Glomerular endothelial cell (primary cell): ENCODE measurements around a stretch of chr5.

DNA sequence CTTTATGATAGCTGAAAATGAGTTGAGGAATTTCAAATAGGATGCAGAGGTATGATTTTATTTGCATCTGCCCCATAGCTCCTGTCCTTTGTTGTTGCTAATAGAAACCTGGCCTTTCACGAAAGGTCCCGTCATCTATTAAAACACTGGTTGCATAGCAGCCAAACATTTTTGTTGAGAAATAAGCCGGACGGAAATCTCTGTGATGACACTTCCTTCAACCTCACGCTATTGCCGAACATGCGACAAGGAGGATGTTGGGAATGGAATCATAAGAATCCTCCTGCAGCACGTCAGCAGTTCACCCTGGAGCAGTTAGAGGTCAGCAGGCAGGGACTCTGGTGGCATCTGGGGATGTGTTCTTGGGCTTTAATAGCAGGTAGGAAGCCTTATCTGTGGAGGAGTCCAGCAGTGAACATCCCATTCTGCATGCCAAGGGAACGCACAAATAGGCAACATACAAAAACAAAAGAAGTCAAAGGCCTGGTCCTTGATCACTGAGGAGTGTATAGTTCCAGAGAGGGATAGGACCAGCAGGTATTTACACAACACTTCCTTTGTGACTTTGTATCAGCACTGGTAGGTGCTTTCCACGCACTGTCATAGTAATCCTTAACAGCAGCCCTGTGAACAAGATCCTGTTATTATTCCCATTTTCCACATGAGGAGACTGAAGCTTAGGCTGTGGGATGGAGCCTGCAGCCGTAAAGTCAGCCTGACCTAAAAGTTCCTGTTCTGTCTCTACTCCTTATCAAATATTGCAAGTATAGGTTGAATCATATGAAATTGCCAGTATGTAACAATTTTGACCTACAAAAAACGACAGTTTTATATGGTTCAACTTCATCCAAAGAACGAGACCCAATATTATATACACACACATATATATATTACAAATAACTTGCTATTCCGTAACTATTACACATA is 33.5 kb downstream of the ARHGAP26 start:
- RAMPAGE, long total RNA: no peak

- RAMPAGE, long total RNA: no peak
Observed at GRCh38 chr5:142840359-142841015, 70.3 kb downstream of the ARHGAP26 start.

DNA sequence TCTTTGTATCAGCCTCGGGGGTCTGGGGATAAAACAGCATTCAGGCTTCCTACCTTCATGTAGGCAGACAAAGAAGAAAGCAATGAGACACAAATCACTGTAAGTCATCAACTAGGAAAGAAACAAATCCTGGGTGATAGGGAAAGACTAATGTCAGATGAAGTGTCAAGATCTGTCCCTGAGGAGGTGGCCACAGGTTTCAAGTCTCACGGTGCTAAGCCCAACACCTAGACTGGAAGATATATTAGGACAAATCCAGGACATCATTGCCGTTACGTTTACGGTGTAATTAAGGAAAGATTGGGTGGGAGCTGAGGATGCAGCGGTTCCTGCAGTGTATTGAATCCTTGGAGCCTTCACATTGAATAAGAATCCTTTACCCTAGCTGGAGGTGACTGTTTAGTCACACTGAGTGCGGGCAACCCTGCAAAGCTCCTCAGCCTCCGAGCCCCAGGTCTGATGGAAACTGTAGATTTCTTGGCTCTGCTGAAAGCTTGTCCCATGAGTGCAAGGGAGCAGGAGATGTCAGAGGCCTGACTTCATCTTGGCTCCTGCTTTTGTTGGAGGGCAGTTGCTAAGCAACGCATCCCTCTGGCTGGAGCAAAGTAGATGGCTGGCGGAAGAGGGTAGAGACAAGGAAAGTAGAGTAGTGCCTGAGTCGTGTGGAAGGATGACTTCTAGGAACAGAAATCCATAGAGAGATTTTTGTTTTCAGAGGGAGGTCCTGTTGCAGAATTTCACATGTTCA is 71.1 kb downstream of the ARHGAP26 start:
- RAMPAGE, long total RNA: no peak

DNA sequence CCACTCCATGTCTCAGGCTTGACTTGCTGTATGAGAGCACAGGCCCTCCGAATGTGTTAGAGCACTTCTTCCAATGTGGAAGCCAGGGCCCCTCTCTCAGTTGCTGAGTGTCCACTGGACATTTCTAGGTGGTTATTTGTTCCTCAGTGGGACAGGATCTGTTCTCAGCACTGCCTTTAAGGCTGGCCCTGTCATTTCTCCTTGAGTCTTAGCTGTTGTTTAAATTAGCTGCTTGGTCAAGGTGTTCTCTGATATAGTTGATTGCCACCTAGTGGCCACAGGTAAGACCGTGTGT is 96.7 kb downstream of the ARHGAP26 start:
- RAMPAGE, long total RNA: no peak

GRCh38 chr5:142869808-142870306 is 99.7 kb downstream of the ARHGAP26 start:
- RAMPAGE, long total RNA: no peak

DNA sequence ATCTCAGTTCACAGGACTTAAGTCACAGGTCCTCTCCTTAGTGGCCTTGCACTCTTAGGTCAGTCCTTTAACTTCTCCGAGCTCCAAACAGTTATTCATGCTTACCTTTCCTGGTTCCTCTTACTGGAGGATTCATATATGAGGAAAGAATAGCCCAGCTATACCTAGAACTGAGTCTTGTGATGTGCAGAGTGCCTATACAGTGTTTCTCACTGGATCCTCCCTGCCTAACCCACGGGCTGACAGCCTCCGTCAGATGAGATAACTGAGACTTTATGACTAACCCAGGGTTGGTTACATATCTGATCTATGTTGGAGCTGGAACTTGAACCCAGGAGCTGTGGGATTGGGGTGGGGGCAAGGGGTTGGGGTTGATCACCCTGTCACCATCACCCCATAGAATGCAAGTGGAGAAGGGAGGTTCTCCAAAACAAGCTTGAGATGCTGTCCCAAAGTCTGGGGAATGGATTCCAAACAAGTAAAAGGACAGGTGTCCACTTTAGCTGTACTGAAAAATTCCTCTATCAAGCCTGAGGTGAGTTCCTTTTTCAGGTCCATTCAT is 100.4 kb downstream of the ARHGAP26 start:
- RAMPAGE, long total RNA: no peak

GRCh38 chr5:142882889-142883501 is 112.8 kb downstream of the ARHGAP26 start:
- RAMPAGE, long total RNA: no peak

GRCh38 chr5:142912917-142913726 is 142.9 kb downstream of the ARHGAP26 start:
- RAMPAGE, long total RNA: no peak

DNA sequence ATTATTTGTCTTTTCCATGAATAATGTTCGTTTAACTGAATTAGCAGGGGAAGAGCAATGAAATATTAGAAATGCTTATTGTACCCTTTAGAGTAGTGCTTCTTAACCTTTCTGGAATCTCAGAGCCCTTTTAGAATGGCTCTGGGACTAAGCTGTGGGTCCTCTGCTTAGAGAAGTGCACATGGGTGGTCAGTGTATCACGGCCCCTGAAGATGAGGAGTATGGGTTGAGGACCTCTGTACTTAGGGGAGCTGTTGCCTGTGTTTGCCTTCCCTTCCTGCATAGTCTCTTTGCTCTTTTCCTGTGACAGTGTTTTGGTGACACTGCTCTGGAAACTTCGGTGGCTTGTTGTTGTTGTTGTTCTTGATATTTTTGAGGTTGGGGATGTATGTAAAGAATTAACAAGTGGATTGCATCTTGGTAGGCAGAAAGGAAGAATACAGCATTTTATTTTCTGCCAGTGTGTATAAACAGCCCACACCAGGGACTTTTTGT is 199.4 kb downstream of the ARHGAP26 start:
- RAMPAGE, long total RNA: no peak

GRCh38 chr5:143025390-143025860 is 255.2 kb downstream of the ARHGAP26 start:
- RAMPAGE, long total RNA: no peak

DNA sequence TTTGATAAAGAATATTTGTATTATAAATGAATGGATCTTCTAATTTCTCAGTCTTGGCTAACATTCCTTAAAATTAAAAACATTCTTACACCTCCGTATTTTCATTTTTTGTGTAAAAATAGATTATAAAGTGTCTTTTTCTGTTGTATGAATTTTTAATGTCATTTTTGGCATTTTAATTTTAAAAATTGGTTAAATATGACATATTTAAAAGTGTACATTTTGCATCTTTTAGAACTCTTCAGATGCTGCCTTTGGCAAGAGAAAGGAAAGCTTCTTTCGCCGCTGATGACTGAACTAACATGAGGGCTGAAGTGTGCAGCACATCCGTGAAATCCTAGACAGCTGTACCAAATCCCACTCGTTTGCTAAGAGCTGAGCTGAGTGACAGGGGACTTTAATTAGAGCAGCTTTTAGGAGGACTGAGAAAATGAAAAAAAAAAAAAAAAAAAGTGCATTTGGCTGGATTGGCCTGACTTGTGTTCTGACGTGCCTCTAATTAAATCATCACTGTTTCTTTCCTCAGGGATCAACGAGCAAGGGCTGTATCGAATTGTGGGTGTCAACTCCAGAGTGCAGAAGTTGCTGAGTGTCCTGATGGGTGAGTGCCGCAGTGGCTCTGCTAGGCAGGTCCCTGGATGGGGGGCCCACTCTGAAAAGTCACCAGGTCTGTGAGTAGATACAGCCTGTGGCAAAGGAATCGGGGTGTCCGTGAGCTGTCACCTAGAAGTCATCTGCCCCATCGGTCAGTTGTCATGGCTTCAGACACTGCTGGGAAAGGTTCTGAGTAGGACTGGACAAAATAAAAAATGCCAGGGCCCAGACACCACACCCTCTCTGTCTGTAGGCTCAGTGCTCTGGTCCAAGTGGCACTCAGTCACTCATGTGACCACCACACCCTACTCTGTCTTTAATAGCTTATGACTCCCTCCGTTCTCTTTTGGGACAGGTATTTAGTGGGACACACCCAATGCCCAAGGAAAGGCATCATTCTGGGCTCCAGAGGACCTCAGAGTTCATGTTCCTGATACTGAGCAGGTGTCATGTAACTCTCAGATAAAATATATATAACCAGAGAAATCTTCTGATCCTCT is 271.5 kb downstream of the ARHGAP26 start:
- RAMPAGE, long total RNA: no peak

DNA sequence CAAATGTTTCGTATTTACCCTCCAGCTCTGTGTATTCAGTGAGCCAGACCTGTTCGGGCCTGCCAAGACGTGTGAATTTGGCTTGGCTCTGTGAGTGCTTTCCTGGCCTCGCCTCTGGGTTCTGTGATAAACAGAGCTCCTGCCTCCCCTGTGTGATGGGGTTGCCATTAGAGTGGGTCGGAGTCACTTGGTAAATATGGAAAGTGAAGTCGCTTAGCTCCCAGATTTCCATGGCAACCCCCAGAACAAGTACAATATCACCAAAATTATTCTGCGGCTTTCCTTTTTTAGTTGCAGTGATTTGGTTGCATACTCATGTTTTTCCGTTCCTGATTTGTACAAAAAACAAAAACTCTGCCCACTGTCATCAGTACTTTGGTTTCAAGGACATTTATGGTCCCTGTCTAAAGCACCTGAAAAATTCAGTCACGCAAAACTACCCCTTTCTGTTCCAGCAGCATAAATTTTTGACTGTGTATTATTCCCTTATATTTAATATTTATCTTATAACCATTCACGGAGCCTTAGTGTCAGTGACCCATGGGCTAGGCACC is 260.2 kb downstream of the NR3C1 start:
- RAMPAGE, long total RNA: no peak

GRCh38 chr5:143213789-143214207 is 189.7 kb downstream of the NR3C1 start:
- RAMPAGE, long total RNA: no peak

DNA sequence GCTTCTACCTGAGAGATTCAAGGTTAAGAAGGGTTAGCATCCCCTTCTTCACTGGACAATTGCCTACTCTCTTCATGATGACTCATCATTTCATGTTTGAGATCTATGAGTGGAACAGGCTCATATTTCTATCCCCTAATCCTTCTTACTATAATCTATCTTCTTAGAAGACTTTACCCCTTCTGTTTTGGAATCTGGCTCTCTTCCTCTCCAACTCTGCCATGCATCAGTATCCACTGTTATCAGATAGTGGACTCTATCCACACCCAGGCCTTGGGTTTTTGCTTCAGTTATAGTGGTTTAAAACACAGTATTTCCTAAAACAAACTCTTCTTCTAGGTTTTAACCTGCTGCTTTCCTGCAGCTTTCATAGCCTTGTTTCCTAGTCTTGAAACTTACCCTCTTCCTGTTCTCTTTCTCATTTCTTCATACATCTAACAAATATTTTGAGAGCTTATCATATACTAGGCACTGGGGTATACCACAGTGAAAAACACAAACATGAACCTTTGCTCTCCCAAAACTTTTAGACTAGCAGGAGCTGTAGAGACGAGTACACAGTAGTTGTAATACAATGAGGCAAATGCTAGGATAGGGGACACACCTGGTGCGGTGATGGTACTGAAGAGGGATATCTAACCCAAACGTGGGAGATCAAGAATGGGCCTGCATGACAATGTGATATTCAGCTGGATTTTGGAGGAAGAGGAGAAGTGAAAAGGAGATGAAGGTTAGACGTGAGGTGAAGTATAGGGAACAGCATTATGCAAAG is 54.0 kb downstream of the NR3C1 start:
- RAMPAGE, long total RNA: no peak

DNA sequence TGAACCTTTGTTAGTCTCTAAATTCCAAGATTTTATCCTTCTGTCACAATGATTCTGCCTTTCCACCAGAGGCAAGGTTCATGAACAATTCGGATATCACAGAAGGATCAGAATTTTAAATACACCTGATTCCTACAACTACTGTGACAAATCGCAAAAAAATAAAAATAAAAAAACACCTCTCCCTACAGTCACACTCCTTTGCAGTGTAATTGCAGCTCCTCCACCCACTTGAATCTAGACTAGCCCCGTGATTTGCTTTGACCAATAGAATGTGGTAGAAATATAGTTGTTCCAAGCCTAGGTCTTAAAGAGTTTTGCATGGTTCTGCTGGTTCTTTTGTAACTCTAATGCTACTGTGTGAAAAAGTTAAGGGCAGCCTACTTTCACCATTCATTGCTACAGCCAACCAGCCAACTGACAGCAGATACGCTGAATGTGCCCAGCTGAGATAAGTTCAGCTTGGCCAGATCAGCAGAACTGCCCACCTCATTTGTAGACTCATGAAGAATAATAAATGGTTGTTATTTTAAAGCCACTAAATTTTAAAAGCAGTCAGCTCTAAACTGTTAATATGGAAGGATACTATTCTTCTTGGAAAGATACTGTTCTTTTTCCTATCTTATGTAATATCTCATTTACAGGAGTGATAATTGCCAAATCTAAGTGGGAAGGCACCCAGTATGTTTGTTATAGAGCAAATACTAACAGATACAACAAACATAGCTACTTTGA is 23.9 kb downstream of the NR3C1 start:
- RAMPAGE, long total RNA: no peak

- RAMPAGE, long total RNA: no peak
Observed at GRCh38 chr5:143402457-143402905, 1.0 kb downstream of the NR3C1 start.

GRCh38 chr5:143405535-143405792 is 2.0 kb upstream of the NR3C1 start:
- RAMPAGE, long total RNA: no peak

DNA sequence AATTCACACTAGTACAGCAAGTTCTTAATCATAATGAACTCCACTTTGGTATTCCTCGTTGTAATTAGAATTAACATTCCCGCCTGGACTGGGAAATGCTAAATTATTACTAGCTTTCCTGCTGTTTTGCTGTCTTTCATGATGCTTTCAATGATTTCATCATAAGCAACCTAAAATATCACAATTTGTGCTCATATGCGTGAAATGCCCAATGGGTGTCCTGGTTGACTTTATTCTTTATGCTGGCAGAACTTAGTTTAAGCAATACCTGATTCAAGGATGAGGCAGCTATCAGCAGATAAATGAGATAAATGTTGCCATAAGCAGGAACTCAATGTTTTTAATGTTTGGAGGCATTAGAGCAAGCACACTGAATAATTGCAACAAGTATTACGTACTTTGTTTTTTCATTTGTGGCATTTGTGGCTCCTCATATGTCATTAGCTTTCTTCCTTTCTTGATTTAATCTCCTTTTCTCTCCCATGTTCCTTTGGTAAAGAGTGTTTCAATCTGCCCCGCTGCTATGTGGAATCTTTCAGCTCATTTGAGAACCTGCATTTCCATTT is 6.3 kb upstream of the NR3C1 start:
- RAMPAGE, long total RNA: no peak

- RAMPAGE, long total RNA: no peak
Observed at GRCh38 chr5:145856020-145857003, 16.5 kb downstream of the GRXCR2 start.

DNA sequence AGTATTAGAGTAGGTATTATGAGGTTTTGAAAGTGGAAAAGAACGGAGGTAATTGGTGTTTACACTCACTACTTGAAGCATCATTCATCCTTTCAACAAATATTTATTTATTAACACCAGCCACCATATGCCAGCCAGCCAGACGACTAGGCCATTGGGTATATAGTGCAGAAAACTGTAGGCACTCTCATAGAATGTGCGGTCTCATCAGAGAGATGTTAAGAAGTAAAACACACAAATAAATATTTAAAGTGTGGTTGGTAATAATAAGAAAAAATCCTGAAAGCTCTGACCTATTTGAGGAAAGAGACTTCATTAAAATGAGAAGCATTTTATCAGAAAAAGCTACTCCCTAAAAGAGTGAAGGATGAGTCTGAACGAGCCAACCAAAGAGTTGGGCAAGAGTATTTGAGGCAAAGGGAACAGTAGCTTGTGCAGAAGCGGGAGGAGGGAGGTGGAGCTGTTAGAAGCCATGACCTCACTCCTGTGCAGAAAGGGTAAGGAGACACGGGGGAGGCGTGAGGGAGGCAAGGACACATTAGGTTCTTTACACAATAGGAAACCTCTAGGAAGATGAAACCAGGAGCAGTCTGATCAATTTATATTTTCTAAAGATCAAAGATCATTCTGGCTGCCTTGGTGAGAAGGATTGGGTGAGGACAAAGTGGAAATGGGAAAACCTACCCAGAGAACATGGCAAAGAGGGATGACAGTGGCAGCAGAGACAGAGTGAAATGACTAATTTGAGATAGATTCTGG is 29.4 kb downstream of the SH3RF2 start:
- RAMPAGE, long total RNA: no peak